Zone of skin (tissue), 1 donor: ENCODE data around the gene SAMD8.

DNA sequence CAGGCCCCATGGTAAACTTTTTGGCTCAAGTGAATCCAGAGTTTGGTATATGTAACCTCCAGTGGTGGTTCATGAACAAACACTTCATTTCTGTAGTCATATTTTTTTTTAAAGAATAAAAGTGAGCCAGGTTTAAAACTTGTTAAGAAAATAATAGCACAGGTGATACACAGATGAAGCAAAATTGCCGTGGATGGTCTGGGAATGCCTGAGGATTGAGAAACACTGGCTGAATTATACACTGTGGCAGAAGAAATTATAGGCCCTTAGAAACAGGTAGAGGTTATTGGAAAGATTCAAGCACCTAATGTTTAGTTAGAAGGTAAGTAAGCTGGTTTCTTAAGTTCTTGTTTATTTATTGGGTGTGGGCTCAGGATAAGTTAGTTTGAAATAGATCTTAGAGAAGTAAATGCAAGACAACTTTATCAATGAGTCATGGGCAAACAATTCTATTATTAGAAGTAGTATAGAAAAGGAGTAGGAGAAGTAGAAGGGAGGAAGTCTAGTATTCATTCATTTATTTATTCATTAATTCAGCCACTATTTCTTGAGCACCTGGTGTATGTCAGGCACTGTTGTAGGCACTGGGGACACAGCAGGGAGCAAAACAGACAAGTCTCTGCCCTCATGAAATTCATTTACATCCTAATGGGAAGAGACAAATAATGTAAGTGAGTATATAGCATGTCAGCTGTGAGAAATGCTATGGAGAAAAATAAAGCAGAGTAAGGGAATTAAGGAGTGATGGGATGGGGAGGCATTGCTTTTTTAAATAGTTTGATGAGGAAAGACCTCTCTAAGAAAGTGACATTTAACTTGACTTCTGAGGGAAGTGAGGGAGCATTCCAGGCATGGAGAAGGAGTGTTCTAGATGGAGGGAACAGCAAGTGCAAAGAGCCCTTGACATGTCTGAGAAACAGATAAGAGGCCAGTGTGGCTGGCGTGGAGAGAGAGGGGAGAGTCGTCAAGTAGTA, 96.6 kb downstream of the KAT6B start:
- RRBS = no CpG with 5 or more reads among the region's 3 CpGs

DNA sequence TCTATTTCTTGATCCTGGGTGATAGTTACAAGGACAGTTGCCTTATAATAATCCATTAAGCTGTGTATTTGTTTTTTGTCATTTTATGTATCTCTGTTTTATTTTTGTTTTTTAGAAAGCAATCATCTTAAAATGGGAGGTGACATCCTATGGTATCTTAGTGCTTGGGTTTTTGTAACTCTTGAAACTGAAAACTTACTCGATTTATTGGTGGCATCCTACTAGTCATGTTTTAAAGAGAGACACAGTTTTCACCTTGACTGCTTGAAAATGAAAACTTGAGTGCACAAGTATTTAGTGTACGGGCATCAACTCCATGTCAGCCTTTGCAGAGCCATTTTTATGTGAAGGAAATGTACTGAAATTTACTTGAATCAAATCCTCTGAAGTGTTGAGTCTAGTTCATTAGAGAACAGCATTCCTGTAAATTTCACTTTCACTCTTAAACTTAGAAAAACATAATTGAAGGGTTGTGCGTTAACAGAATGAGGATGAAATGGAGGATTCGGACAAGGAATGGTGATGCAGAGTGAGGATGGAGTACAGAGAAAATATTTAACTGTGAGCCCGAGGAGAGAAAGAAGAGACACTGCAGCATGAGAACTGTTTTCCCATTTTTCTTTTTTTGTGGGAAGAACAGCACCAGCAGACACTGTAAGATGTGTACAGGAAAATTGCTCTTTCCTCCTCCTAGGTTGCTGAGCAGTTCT, 65.7 kb downstream of the DUSP29 start:
- RRBS = no CpG with 5 or more reads among the region's 5 CpGs

DNA sequence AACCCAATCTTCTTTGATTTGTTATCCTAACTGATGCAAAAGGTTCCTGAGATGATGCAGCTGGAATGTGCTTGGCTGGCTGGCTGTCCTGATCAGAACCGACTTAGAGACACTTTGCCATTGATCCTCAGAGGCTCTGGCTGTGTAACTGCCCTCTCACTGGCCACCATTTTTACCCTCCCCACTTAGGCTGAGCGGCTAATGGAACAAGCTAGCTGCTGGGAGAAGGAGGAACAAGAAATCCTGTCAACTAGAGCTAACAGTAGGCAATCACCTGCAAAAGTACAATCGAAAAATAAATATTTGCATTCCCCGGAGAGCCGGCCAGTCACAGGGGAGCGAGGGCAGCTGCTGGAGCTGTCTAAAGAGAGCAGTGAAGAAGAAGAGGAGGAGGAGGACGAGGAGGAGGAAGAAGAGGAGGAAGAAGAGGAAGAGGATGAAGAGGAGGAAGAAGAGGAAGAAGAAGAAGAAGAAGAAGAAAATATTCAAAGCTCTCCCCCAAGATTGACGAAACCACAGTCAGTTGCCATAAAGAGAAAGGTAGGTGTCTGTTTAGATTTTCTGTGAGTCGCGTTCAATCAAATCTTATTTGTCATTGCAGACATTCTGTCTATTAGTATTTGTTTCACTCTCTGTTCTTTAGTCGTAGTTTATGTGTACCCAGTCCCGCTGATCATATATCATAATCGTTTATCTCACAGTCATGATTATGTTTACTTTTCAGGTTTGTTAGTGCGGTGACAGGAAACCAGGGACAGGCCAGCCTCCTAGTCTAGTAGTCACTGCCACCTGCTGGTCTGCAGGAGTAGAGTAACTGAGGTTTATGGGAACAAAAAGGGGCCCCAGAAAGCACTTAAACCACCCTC, 51.5 kb downstream of the DUSP29 start:
- RRBS = no CpG with 5 or more reads among the region's 14 CpGs

DNA sequence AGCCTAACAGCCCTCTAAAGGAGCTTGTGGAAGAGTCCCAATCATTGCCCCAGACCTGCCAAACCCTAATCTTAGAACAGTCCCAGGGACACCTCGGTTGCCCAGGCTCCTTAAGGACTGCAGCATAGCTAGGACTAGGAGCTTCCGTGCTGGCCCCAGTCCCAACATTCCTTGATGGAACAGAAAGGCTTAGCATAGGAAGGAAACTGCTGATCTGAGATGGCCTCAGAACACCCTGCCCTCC, 39.7 kb downstream of the DUSP29 start:
- RRBS = no CpG with 5 or more reads among the region's 2 CpGs

DNA sequence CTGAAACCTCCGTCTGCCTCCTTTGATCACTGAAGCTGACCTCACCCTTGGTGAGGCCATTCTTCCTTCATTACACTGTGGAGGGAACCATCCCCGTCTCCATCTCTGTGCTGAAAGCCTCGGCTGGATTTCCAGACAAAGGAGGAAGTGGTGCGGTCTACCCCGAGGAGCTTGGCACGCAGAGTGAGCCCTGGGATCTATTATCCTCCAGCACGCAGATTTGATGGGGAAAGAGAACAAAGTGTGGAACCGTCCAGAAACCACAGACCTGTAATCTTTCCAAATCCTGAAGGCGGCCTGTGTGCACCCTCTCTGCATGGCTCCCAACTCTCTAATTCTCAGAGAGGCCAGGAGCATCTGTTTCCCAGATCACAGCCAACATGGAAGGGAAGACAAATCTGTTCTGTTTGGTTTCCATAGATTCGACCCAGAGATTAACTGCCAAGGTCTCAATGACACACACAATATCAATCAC, 11.0 kb downstream of the DUSP29 start:
- RRBS = no CpG with 5 or more reads among the region's 10 CpGs

GRCh38 chr10:75071118-75071469, 2.3 kb downstream of the DUSP29 start:
- RRBS = no CpG with 5 or more reads among the region's 5 CpGs

DNA sequence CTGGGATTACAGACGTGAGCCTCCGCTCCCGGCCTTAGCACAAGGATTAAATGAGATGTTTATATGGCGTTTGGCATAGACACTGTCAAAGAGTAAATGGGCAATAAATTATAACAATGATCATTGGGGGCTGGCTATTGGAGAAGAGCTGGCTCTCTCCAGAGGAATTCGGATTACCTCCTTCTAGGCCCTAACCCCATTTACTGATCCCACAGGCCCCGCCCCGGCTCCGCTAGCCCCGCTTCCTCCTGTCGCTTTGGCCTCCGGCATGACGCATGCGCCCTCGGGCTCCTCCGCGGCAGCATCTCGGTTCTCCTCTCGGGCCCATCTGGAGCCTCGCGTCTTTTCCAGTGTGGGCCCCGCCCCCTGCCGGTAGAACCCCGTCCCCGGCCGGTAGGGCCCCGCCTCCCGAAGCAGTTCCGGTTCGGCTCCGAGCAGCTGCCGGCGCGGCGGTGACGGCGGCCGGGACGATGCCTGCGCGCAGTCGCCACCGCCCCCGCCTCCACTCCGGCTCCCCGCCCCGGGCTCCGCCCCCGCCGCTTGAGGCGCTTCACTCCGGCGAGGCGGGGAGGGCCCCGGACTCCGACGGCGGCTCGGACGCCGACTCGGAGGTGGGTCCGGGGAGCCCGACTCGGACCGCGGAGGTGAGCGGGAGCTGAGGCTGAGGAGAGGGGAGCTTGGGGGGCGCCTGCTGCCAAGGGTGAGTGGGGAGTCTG, at the start of gene SAMD8:
TSS of gene SAMD8 (plus strand) at position 578 of the 716 bp plus-strand sequence.
- RRBS = under 1% methylated on average over 37 of the region's 68 CpGs

- RRBS = no CpG with 5 or more reads among the region's 2 CpGs
Observed at GRCh38 chr10:75132791-75133156, 21.3 kb downstream of the SAMD8 start.

GRCh38 chr10:75216168-75216950, 5.8 kb downstream of the VDAC2 start:
- RRBS = no CpG with 5 or more reads among the region's 4 CpGs

DNA sequence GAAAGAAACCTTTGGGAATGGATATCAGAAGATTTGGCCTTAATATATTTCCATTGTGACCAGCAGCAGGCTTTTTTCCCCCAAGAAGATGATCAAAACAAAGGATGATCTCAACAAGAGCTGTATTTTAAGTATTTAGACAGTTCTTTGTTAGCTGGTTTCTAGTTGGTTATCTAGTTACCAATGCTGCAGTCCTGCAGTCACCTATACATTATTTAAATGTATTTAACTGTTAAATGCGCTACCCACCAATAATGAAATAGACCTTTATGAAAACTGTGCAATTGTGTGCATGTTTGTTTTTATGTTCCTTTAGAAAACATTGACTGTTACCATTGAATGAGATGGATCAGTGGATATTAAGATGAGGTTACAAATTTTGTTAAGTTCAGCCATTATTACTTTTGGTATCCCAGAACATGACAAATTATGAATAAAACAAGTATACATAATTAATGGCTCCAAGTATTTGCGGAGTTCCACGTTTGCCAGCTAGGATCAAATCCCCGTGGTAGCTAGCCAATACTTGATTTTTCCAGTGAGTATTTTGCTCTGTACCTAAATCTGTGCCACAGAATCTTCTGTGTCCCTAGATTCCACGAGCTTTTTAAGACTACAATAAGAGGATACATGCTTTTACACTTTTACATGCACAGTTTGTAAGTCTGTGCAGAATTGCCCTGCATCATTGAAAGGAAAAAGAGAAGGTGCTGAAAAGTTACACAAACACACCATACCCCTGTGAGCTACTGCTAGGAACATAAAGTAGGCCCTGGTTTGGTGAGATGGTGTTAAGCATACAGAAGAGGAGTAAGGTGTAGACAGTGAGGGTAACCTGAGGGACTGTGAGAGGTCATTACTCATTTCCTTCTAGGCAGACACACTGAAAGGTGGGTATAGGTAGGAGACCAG, 4.5 kb downstream of the COMTD1 start:
- RRBS = no CpG with 5 or more reads among the region's 5 CpGs

DNA sequence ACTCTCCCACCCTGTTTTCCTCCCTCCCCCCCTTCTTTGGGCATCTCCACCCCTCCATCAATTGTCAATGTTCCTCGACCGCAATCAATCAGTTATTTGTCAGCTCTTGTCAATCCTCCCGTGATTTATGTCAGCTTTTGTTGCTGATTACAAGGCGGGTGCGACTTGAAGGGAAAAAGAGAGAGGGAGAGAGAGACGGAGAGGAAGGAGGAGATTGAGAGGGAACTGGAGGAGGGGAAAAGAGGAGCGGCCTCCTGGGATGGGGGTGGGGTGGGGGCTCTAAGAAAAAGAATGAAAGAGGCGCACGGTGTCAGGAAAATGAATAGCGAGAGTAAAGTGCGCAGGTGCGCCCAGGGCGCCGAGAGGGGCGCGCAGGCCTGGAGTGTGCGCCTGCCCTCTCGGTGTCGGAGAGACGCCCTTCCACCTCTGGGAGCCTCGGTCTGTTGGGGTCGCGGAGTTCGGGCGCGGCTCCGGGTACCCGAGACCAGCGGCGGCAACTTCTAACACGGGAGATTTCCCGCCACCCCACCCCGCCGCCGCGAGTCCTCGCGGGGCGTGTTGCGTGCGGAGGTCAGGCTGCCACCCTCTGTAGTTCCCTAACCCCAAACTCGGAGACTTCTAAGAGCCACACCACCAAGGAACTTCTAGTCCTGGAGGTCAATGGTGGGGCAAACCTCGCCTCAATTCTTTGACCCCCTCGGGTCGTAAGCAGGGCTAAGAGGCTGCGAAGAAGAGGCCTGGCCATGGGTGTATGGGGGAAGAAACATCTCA, 1.1 kb upstream of the ZNF503 start:
- RRBS = no CpG with 5 or more reads among the region's 46 CpGs

- RRBS = 4% methylated on average over 19 of the region's 68 CpGs
Observed at GRCh38 chr10:75407713-75408497, 6.3 kb upstream of the ZNF503 start.

- RRBS = no CpG with 5 or more reads among the region's 2 CpGs
Observed at GRCh38 chr10:75450142-75450367, 18.6 kb downstream of the LRMDA start.

GRCh38 chr10:75480357-75481416, 49.3 kb downstream of the LRMDA start:
- RRBS = no CpG with 5 or more reads among the region's 6 CpGs

GRCh38 chr10:75521995-75522530, 90.6 kb downstream of the LRMDA start:
- RRBS = no CpG with 5 or more reads among the region's 4 CpGs

DNA sequence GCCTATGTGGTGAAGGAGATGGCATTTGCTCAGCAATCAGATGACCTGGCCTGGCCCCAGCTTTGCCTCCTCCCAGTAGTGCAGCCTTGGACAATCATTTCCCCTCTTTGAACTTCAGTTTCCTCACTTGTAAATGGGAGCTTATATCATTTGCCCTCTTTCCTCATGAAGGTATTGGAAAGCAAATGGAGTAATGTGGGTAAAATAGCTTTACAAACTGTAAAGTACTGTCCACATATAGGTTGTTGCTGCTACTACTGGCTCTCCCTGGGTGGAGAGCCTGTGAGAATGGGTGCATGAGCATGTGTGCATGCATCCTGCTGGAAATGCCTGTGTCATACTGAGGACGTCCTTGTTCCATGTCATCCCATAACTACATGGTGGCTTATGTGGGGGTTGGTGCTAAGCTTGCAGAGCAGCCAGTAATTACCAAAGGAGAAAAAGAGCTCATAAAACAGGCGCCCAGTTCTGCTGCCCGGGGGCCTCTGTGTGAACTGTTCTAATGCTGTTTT, 91.6 kb downstream of the LRMDA start:
- RRBS = no CpG with 5 or more reads among the region's 3 CpGs

GRCh38 chr10:75528067-75529128, 97.0 kb downstream of the LRMDA start:
- RRBS = no CpG with 5 or more reads among the region's 6 CpGs

- RRBS = no CpG with 5 or more reads among the region's 36 CpGs
Observed at GRCh38 chr10:75592249-75593135, 161.1 kb downstream of the LRMDA start.

DNA sequence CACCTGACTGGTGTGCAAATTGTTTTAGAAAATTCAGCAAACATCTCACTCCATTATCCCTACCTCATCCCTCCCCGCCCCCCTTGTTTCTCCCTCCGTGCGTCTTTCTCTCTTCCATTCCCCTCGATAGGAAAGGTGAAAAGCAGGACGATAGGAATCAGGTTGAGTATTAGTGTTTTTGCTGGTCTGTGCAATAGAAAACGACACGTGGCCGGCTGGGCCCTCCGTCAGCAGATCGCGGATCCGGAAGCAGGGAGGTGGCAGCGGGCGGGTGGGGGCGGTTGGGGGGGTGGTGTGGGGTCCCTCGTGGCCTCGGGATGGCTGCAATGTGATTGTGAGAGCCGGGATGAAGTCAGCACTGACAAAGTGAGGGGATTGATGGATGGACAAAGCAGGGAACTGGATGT, 280.7 kb downstream of the LRMDA start:
- RRBS = 30% methylated on average over 6 of the region's 18 CpGs

- RRBS = no CpG with 5 or more reads among the region's 2 CpGs
Observed at GRCh38 chr10:75753179-75753785, 321.9 kb downstream of the LRMDA start.